Skeletal muscle cell (primary cell): Measurements from ENCODE around the gene CD2BP2.

- RRBS = under 1% methylated on average over 8 of the region's 58 CpGs
Observed at GRCh38 chr16:30354847-30355607, at the start of gene CD2BP2. TSS of gene CD2BP2 (minus strand) at chr16:30355308.

DNA sequence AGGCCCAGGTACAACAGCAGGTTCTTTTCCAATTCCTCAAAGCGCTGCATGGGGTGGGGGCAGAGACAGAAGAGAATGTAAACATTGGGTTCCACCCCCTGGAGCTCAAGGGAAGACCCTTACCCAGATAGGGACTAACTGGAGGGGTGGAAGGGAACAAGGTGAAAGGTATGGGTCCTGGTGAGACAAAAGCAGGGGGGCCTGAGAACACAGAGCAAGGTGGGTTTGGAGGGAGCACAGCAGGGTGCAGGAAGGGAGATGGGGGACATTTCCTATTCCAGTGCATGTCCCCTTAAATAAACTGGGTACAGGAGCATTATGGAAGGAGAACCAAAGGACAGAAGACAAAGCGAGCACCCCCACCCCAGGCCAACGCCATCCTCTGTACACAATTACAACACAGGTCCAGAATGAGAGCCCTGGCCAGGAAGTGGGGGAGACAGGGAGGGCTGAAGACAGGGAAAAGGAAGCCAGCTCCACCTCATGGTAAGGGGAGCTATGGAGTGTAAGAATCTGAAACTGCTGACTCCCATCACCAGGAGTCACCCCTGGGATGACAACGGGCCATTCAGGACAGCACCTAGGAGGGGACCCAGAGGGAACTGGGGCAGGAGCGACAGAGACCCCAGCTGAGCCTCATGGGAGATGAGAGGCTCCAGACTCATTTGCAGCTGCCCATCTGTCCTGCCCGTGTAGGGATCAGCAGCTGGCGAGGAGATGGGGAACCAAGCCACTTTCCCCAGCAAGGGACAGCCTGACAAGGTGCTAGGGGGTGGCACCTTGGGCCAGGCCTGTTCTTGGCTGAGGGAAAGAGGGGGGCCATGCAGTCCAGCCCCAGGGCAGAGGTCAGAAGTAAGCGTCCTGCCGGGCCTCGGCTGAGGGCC, 2.2 kb upstream of the CD2BP2 start:
- RRBS = 64% methylated on average over 2 of the region's 10 CpGs

DNA sequence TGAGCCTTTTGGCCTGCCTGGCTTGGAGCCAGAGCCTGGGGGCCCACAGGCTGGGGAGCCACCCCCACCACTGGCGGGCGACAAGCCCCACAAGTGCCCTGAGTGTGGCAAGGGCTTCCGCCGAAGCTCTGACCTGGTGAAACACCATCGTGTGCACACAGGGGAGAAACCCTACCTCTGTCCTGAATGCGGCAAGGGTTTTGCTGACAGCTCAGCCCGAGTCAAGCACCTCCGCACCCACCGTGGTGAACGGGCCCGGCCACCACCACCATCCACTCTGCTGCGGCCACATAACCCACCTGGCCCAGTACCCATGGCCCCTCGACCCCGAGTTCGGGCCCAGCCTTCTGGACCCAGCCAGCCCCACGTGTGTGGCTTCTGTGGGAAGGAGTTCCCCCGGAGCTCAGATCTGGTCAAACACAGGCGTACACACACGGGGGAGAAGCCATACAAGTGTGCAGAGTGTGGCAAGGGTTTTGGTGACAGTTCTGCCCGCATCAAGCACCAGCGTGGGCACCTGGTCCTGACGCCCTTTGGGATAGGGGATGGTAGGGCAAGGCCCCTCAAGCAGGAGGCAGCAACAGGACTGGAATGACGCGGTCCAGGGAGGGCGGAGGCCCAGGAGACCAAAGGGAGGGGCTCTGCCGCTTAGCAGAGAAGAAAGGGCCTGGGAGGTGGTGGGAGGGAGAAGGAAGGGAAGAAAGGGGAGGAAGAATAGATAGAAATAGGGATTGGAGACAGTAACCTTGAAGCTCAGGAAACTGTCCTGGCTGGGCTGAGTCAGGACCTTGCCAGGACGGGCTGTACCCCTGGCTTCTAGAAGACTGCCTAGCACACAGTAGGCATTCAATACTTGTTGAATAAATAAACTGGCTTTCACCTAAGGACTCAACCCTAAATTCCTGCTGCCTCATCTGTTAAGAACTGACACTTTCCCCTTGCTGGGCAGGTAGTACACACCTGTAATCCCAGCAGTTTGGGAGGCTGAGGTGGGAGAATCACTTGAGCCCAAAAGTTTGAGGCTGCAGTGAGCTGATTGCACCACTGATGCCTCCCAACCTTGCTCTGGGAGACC, 3.6 kb downstream of the ZNF48 start:
- RRBS = no CpG with 5 or more reads among the region's 27 CpGs

DNA sequence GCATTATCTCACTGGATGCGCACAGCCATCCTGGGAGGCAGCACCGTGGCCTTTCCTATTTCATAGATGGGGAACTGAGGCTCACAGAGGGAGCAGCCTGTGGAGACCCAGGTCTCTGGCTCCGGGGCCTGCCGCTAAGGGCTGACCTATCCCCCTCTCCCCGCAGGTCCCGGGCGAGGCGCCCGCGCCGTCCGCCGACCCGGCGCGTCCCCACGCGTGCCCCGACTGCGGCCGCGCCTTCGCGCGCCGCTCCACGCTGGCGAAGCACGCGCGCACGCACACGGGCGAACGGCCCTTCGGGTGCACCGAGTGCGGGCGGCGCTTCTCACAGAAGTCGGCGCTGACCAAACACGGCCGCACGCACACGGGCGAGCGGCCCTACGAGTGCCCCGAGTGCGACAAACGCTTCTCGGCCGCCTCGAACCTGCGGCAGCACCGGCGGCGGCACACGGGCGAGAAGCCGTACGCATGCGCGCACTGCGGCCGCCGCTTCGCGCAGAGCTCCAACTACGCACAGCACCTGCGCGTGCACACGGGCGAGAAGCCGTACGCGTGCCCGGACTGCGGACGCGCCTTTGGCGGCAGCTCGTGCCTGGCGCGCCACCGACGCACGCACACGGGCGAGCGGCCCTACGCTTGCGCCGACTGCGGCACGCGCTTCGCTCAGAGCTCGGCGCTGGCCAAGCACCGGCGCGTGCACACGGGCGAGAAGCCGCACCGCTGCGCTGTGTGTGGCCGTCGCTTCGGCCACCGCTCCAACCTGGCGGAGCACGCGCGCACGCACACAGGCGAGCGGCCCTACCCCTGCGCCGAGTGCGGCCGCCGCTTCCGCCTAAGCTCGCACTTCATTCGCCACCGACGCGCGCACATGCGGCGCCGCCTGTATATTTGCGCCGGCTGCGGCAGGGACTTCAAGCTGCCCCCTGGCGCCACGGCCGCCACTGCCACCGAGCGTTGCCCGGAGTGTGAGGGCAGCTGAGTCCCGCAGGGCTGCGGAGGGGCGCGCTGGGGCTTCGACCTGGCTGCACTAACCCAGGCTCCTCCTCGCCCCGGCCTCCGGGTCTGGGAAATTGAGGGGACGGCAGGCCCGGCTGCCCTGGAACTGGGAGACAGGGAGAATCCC, 10.3 kb downstream of the ZNF771 start:
- RRBS = 8% methylated on average over 14 of the region's 154 CpGs

DNA sequence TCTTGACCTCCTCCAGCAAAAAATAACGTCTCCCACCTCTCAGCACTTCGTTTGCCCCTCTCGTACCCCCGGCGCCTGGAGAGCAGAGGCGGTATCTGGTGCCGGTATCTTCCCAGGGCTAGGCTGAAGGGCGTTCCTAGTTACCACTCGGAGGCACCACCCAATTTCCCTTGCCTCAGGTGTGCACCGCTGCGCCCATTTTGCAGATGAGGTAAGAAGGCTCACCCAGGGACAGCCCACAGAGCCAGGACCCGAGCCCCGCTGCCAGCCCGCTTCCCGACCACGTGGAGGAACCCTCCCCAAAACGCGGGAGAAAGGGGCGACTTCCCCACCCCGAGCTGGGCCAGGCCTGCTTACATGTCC, 326 bp downstream of the DCTPP1 start:
- RRBS = no CpG with 5 or more reads among the region's 20 CpGs

DNA sequence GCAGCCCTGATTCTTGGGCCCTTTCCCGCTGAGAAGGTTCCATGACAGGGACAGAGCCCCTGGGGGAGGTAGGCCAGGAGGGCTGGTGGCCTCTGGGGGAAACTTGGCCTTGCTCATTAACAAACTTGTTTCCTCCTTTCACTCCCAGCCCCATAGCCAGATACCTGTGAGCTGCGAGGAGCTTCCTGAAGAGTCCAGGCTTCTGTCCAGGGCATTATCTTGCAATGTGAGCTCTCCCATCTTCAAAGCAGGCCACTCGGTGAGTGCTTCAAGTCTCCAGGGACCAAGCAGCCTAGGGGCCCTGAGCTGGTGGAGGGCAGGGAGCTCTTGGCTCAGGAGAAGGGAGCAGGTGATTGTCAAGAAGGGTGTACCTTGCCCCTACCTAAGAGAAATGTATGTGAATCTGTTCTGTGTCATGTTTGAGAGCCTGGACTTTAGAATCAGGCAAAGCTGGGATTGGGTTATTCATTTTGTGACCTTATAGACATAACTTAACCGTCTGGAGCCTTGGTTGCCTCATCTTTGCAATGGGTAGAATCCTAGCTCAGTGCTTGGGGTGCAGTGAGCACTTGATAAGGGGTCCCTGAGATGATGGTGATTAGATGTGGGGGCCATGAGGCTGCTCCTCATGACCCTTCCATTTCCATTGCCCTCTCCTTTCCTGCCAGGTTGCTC, 16.0 kb downstream of the ZNF768 start:
- RRBS = no CpG with 5 or more reads among the region's 4 CpGs

- RRBS = no CpG with 5 or more reads among the region's 11 CpGs
Observed at GRCh38 chr16:30541848-30542428, 7.3 kb upstream of the ZNF747 start.

DNA sequence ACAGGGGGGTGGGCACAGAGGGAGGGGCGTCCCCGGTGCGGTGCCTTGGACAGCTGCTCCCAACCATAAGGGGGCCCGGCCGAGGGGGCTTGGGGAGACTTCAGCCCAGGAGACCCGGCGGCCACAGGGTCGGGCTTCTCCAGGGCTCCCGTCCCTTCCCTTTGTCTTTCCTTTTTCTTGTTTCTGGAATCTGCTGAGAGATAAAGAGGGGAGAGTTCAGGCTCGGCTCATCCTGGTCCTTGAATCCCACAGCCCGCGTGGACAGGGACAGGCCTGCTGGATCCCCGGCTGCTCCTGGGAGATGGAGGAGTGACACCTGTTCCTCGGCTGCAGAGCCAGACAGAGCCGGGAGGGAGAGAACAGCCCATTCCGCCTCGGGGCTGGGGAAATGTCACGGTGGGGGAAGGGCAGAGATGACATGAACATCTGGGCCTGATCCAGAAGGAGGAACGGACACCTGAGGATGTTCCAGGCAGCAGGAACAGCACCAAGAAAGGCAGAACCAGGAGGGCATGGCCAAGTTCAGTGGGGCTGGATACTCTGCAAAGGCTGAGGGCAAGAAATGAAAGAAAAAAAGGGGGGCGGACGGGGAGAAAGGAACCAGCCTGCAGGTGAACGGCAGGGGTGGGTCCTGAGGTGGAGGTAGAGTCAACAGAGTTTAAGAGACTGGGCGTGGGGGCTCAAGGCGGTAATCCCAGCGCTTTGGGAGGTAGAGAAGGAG, 2.1 kb downstream of the ZNF764 start:
- RRBS = 57% methylated on average over 5 of the region's 25 CpGs

GRCh38 chr16:30651216-30651987, 642 bp downstream of the PRR14 start:
- RRBS = 1% methylated on average over 8 of the region's 67 CpGs

- RRBS = 86% methylated on average over 2 of the region's 9 CpGs
Observed at GRCh38 chr16:30666902-30667430, 8.7 kb downstream of the FBRS start.

DNA sequence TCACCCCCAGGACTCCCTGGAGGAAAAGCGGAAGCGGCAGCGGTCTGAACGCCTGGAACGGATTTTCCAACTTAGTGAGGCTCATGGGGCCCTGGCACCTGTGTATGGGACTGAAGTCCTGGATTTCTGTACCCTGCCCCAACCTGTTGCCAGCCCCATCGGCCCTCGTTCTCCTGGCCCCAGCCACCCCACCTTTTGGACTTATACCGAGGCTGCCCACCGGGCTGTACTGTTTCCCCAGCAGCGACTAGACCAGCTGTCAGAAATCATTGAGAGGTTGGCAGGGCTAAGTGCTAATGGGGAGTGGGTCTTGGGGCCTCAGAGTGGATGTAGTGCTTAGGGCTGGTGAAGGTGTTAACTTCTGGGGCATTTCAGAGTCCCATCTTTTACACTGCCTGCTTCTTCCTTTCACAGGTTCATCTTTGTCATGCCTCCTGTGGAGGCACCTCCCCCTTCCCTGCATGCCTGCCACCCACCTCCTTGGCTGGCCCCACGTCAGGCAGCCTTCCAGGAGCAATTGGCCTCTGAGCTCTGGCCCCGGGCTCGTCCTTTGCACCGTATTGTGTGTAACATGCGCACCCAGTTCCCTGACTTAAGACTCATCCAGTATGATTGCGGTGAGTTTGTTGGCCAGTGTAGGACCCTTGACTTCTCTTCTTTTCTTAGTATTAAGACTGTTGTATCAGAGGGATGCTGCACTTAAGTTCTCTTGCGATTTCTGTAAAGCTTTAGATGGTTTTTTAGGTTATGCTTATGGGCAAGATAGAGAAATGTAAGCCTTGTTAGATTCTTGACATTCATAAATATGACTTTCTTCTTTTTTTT, 11.3 kb upstream of the TMEM265 start:
- RRBS = no CpG with 5 or more reads among the region's 17 CpGs

GRCh38 chr16:30766760-30767352, 4.7 kb downstream of the RNF40 start:
- RRBS = no CpG with 5 or more reads among the region's 13 CpGs

DNA sequence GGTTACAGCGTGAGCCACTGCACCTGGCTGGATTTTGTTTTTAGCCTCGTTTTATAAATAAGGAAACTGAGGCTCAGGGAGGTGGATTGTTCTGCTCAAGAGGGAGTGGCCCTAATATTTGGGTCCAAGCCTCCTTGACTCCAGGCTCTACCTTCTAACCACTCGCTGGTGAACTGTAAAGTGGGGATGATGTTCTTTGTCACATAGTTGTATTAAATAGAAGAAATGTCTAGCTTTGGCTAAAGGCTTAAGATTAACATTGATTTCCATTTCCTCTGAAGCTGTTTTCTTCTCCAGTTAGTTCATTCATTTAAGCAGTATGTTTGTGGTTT, 8.2 kb downstream of the RNF40 start:
- RRBS = no CpG with 5 or more reads among the region's 3 CpGs

DNA sequence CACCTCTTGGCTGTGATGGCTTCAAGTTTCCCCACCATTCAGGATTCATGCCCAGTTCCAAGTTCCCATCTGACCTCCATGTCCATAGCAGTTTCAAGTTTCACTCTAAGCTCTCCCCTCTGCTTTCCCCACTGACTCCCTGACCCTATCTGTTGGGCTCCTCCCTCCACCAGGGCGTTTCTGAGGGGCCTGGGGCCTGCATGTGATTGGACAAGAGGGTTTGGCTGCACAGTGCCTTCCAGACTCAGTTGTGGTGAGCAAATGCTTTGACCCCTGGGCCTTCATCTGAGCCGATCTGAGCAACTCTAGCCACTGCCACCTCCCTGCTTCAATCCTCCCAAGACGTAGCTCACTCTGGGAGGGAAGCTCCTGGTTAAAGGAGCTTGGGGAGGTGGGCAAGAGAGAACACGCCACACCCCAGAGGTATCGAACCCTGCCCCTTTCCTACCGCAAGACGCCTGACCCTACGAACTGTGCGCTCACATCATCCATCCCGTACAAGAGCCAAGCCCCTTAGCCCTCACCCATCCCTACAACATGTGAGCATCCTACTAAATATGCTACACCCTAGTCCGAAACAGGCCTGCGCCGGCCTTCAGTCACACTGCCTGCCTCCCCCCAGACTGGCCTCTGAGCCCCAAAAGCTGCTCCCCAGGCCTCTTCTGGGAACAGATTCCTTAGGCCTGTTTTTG, 8.2 kb downstream of the ZNF629 start:
- RRBS = no CpG with 5 or more reads among the region's 13 CpGs

GRCh38 chr16:30787838-30787952, 690 bp upstream of the ZNF629 start:
- RRBS = no CpG with 5 or more reads among the region's 2 CpGs

DNA sequence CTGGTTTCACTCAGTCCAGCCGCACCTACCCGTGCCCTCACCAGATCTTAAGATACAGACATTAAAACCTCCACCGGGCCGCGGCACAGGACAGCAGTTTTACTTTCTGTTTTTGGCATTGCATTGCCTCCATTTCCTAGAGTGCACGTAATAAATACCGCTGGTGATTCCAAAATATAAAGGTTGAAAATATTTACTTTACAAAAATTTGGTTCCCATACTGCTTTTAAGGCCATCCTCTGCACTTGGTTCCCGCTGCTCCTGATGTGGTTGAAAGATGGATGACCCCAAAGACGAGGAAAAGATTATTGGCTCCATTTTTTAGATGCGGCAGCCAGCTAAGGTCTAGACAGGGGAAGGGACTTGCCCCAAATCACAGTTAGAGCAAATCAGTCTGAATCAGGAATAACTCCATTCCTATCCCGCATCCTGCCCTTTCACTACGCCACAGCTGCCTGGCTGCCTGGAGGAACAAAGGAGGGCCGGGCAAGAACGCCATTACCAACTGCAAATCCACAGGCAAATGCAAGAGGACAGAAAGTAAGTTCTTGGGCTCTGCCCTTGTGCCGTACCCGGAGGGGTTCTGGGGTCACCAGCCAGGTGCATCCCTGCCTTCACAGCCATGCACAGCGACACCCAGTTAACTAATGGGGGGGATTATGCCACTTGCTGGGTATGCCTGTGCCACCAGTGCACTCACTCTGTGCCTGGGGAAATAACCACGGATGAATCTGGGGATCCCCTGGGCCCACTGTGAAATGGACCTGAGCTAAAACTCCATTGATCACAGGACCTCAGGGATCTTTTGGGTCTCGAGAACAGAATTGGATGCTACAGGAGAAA, 18.1 kb downstream of the BCL7C start:
- RRBS = 3% methylated on average over 4 of the region's 19 CpGs

DNA sequence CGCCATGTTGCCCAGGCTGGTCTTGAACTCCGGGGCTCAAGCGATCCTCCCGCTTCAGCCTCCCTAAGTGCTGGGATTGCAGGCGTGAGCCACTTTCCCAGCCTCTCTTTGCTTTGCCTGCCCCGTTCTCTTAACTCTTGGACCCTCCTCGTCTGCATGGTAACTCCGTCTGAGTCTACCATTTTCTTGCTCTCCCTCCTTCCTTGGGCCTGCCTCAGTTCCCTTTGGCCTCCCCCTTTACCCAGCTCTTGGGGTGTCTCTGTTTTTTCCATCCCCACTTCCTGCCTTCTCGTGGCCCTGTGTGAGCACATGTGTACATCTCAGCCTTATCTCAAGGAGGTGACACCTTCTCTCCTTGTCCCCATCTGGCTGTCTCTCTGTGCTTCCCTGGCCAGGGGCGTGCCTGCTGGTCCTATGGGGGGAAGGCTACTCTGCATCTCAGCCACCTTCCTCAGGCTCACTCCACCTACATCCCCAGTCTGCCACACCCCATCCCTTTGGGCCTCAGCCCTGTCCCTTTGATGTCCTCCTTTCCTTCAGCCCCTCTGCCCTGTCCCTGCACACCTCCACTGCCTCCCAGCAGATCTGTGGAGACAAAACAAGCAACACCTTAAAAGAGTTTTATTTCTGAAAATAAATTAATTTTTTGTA, 6.6 kb downstream of the CTF1 start:
- RRBS = no CpG with 5 or more reads among the region's 10 CpGs

GRCh38 chr16:30937485-30937952, 11.3 kb upstream of the ORAI3 start:
- RRBS = no CpG with 5 or more reads among the region's 6 CpGs

DNA sequence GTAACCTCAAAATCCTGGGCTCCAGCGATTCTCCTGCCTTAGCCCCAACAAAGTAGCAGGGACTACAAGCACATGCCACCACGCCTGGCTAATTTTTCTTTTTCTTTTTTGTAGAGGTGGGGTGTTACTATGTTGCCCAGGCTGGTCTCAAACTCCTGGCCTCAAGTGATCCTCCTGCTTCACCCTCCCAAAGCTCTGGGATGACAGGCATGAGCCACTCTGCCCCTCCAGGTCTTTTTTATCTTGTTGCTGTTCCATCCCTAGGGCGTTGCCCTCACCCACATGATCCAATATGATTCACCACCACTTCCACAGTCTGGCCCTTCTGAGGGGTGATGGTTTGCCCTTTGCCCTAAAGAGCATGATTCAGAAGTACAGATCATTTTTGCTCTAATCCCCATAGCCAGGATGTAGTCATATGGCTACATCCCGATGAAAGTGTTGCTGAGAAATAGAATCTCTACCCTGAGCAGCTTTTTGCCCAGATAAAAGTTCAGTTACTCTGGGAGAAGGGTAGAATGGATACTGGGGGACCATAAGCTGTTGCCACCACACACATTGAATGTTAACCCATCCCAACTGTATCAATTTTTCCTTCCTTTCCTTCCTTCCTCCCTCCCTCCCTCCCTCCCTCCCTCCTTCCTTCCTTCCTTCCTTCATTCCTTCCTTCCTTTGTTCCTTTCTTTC, 18.8 kb downstream of the STX4 start:
- RRBS = no CpG with 5 or more reads among the region's 4 CpGs

DNA sequence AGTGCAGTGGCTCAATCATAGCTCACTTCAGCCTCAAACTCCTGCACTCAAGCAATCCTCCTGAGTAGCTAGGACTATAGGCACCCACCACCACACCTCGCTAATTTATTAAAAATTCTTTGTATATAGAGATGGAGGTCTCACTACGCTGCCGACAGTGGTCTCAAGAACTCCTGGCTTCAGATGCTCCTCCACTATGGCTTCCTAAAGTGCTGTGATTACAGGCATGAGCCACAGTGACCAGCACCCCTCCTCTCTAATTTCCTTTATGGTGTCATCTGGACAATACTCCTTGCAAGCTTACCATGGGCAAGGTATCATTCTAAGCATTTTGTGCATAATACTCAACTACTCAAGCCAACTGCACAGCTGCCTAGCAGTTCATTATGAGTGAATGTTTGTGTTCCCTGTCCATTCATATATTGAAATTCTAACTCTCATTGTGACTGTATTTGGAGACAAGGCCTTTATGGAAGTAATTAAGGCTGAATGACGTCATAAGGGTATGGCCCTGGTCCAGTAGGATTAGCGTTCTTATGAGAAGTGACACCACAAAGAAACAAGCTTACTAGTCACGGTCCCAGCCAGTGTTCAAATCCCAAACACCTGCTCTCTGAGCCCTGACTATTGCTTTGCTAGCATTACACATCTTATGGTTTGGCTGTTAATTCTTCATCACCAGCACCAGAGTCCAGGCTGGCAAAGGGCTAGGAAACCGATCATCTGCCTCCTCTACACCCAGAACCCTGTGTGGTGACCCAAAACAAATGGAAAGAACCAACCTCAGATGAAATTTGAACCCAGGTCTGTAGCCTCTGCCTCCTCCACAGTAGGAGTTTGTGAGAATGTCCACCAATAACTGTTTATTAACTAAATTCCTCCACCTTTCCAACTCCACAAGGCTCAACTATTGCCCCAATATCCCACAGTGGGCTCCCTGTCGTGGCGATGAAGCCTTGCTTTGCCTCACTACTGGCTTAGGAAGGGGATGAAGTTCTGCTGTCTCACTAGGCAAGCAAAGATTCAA, 2.2 kb downstream of the ZNF668 start:
- RRBS = no CpG with 5 or more reads among the region's 9 CpGs